ENCODE measurements around the genes ZBBX and SLC7A14.

- RRBS, result no CpG with 5 or more reads among the region's 2 CpGs
Observed at GRCh38 chr3:161229000-161229483, 7.9 kb downstream of the NMD3 start.

DNA sequence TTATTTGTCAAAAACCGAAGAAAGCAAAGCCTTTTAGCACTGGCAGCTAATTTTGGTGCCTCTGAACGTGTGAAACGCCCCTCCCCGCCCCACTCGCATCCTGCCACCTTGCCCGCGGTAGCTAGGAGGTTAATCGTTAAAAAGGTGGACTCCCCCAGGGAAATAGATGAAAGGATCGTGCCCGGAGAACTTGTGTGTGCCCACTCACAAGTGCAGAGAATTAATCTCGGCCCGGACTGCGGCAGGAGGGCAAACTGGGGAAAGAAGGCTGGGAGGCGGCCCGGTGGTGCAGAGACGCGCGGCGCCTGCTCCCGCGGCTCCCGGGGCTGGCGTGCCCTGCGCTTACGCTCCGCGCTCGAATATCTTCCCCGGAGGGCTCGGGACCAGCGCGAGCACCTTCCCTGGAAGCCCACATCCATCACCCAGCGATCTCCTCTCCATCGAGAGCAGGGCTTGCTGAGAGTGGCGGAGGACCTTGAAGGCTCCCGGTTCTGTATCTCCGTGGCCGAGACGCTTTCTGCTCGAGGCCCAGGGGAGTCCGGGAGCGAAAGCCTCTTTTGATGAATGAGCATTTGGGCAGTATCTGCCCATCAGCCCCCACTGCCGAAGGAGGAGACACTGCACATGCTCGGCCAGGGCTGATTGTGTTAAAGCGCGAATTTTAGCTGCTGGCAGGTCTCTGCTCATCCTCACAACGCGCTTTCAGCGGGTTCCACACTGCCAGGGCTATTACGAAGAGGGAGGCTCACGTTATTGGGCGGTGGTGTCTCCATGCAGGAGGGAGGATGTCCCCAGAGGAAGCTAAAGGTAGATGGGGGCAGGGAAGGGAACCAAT lies 1.2 kb upstream of the SPTSSB start:
- RRBS, result 5% methylated on average over 24 of the region's 52 CpGs

DNA sequence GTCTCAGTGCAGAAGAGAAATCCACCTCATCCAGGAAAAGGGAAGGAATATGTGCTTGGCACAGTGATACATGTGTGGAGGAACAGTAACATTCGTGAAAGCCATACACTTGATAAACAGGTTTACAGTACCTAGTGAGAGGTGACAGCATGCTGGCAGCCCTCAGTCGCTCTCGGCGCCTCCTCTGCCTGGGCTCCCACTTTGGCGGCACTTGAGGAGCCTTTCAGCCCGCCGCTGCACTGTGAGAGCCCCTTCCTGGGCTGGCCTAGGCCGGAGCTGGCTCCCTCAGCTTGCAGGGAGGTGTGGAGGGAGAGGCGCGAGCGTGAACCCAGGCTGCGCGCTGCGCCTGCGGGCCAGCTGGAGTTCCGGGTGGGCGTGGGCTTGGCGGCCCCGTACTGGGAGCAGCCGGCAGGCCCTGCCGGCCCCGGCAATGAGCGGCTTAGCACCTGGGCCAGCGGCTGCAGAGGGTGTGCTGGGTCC lies 1579.5 kb downstream of the SI start:
- RRBS, result no CpG with 5 or more reads among the region's 24 CpGs

DNA sequence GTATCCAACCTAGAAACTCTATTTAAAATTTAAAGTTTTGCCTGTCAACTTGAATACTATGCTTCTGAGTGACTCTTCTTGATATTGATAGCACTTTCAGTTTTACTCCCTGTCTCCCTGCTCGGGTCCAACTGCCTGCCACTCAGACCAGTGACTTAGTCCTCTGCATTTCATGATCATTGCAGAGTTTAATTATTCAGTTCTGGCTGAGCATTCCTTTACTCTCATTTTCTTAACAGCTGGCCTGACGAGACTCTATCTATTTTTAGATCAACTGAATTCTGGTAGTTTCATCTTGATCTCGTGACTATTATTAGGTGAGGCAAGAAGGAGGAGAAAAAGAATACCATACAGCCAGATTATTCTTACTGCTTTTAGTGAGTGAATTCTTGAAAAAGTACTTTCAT lies 617.4 kb downstream of the SI start:
- RRBS, result no CpG with 5 or more reads among the region's 3 CpGs

GRCh38 chr3:165148687-165149004 lies 47.5 kb downstream of the SLITRK3 start:
- RRBS, result no CpG with 5 or more reads among the region's 3 CpGs

DNA sequence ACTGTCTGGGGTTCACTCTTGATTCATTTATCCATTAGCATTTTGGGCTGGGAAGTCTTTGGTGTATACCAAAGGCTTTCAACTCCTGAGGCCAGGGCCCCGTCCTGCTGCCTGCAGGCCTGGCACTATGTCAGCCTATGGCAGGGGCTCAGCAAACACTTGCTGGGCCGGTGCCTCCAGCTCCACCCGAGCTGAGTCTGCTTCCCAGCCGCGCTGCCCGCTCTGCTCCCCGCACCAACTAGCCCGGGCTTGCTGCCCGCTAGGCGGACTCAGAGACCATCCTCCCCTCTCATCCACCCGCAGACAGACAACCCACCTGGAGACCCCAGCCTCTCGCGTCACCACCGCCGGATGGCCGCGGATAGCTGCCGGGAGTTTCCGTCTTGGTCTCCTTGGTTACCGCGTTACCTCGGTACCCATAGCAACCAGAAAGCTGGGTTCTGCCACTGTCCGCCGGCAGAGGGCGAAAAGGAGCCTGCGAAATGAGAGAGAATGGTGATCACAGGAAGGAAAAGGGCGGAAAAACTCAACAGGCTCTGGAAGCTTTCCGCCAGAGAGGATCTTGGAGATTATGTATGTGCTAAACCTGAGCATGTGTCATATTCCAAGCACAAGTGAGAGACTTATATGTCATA lies at the start of gene ZBBX:
TSS of gene ZBBX (minus strand) at position 367 of the 635 bp plus-strand sequence.
- RRBS, result 5% methylated on average over 16 of the region's 28 CpGs

- RRBS, result no CpG with 5 or more reads among the region's 1 CpG
Observed at GRCh38 chr3:169241552-169241961, 422.0 kb downstream of the MECOM start.

- RRBS, result no CpG with 5 or more reads among the region's 10 CpGs
Observed at GRCh38 chr3:169244026-169244851, 419.3 kb downstream of the MECOM start.

GRCh38 chr3:169547223-169547721 lies 116.2 kb downstream of the MECOM start:
- RRBS, result no CpG with 5 or more reads among the region's 2 CpGs

DNA sequence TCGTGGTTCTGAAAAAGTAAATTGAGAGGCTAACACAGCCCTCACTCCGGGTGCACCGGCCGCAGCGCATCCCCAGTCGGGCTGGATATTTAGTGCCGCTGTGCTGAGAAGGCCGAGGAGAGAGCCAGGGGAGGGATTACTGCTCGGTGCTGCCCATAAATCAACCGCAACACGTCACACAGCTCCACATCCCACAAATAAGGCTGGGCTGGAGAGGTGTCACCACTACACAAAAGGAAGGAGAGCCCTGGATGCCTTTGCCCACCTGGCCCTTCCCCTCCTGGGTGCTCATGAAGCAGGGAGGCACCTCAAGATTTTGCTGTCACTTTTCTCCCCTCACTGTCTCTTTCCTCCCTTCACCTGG lies 44.4 kb downstream of the MECOM start:
- RRBS, result no CpG with 5 or more reads among the region's 11 CpGs

DNA sequence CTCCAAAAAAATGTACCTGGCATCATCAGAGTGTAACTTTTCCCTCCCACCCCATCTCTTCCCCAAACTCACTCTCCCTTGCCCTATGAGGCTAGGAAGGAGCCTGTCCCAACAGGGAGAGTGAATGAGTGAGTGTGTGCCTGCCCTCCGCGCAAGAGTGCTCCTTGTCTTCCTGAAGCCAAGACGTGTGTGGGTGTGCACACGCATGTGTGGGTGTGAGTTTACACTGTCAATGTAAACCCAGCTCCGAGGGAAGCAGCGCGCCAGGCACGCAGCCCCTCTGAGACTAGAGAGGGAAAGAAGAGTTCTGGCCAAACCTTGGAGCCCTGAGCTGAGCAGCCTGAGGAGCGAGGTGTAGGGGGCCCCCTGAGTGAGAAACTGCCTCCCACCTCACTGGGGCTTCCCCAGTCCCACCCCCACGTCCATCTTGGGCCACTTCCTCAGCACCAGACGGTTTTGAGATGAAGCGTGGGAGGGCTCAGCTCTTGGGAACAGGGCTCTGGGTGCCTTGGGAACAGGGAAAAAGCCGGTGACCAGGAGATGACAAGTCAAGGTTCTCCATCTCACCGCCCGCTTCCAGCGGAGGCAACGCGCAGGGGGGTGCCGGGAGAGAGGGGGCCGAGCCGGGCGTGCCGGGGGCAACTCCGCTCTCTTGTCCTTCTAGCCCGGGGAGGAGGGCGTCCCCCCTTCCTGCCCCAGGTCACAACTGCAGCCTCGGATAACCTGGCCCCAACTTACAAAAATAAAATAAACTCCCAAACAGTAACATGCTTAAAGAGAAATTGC lies 5.1 kb downstream of the MECOM start:
- RRBS, result 11% methylated on average over 6 of the region's 27 CpGs

DNA sequence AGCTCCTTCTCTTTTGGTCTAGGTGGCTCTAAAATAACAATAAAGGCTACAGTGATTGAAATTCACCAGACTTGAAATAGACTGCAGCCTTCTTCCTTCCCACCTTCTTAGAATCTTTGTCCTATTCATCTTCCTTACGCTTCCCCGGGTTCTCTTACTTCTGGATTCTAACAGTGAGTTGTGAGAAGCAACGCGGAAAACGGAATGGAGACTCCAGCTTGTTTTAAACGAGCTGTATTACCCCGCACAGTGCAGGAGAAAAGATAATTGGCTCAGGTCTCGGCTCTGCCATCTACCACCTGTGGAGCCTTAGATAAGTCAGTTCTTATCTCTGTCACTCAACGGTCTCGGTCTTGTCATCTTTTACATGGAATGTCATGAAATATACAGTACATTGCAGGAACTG lies 616 bp upstream of the SEC62 start:
- RRBS, result no CpG with 5 or more reads among the region's 10 CpGs

- RRBS, result no CpG with 5 or more reads among the region's 3 CpGs
Observed at GRCh38 chr3:170178662-170178954, 2.9 kb downstream of the PHC3 start.

DNA sequence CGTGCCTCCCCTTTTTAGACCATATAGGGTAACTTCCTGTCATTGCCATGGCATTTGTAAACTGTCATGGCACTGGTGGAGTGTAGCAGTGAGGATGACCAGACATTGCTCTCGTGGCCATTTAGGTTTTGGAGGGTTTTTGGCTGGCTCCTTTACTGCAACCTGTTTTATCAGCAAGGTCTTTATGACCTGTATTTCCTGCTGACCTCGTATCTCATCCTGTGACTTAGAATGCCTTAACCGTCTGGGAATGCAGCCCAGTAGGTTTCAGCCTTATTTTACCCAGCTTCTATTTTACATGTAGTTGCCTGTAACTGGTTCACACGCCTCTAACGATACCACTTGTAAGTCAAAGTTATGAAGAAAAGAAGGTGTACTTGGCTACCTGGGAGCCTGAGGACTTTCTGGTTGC lies 13.6 kb upstream of the SKIL start:
- RRBS, result no CpG with 5 or more reads among the region's 6 CpGs

DNA sequence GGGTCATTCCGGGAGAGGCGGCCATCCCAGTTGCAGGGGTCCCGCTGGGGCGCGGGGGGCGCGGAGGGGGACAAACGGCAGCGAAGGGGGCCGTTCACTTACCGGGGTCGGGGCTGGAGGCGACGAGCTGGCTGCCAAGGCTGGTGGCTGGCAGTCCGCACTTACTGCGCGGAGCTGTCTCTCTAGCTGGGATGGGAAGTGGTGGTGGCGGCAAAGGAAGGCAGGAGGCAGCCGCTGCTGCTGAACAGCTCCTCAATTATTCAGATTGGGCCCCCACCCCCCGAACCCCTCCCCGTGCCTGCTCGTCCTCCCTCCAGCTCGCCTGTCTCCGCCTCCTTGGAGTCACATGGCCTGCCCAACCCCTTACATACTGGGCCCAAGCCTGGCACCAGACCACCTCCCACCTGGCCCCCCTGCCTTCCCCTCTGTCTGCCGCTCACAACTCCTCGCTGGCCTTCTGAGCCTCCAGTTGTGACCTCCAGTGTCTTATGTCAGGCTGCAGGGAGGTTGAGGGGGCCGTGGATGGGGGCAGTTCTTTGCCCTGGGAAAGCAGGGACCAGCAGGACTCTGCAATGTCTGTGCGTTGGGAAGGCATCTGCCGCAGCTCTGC lies at the start of gene SLC7A14:
TSS of gene SLC7A14 (minus strand) at position 267 of the 610 bp plus-strand sequence.
- RRBS, result 4% methylated on average over 7 of the region's 29 CpGs

DNA sequence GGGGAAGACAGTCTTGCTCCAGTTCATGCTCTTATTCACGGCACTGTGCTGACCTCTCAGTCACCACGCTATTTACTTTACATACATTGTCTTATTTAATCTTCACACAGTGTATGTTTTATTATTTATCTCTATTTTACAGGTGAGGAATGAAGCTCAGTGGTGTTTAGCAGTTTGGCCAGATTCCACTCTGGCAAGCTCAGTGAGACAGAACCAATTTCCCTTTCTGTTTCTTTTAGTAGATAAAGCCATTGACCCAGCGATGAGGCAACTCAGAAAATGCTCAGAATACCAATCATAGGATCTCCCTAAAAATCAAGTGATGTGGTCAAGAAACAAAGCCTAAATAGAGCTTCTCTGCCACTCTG lies 110.0 kb downstream of the RPL22L1 start:
- RRBS, result no CpG with 5 or more reads among the region's 3 CpGs

DNA sequence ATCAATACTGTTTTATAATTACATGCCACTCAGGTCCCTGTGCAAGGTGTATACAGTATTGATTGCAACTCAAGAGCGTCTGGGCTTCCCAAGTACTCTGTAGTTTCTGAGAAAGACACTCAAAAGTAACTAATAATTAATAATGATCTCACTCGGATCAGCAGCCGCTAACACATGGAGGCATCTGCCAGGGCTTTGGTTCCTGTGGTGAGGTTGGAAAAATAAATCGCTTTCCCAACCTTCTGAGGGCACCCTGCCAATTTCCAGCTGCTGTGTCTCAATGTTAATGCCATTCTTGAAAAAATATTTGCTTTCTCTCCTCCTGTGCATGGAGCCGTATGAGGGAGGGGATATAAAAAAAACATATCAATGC lies 116.4 kb upstream of the SLC2A2 start:
- RRBS, result no CpG with 5 or more reads among the region's 5 CpGs

DNA sequence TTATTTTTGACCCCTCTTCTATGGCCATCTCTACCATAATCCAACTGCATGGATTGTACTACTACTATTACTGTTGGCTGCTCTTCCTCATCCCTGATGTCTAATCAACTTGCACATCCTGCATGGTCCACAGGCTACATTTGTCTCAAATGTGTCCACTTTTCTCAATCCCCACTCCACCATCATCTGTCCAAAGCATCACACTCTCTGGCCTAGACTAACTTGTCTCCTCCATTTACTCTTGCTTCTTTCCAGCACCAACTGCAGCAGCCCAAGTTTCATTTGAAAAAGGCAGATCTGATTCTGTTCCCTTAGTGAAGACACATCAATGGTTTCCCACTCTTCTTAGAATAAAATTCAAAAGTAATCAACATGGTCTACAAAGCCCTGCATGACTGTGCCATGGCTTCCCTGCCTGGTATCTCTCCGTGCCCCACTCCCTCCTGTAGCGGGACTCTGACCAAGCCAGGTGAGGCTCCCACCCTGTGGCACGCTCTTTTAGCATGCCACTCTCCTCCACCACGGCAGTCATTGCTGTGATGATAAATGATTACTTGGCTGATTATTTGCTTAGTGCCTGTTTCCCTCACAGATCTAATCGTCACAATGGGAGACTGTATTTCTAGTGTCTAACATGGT lies 127.0 kb upstream of the SLC2A2 start:
- RRBS, result no CpG with 5 or more reads among the region's 5 CpGs

DNA sequence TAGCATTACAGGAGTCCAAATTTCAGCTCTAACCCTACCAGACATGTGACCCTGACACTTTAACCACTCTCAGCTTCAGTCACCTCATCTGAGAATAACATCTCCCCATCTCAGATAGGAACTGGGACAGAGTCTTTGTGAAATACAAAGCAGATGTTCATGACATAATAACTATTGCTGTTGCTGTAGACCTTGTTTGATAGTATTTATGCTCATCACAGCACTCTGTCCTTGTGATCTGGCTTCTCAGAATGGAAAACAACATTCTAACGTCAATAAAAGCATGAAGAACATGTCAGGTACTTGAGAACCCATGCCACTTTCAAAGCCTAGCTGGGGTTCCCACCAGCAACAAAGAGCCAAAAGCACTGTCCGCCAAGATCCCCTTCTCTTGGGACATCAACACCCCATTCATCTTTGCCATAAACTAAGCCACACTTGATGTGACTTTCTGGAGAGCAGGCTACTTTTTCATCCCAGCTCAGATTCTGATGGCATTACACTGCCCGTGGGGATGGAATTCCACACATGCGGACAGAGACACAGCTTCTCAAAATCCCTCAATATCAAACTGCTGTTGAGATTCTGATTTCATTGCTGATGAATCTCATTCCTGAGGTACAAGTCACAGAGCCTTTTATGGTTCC lies 202.8 kb downstream of the TNIK start:
- RRBS, result no CpG with 5 or more reads among the region's 4 CpGs

- RRBS, result no CpG with 5 or more reads among the region's 8 CpGs
Observed at GRCh38 chr3:171453965-171454532, 6.2 kb downstream of the TNIK start.

All from AG09309 (cell line).